ENCODE measurements around the genes GPRASP2, TCEAL9 and PLP1.

DNA sequence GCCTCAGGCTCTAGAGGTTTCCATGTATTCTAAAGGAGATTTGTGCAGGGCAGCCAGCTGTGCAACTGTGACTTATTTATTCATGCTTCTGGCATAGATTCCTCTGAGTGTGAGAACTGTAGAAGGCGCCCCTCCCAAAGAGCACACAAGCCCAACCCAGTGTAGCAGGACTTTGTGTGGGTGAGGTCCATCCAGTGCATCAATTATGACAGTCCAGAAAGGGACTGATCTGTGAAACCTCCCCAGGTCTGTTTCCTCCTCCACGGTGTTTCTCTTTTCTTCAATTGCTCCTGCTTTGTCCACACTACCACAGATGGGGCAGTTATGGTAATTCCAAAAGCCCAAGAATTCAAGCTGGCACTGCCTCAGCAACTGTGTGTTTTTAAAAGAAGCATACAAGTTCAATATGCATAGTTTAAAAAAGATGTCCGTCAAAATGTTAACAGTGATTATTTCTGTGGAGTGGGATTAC is 14.4 kb upstream of the SYTL4 start:
- RRBS: no CpG with 5 or more reads among the region's 3 CpGs

DNA sequence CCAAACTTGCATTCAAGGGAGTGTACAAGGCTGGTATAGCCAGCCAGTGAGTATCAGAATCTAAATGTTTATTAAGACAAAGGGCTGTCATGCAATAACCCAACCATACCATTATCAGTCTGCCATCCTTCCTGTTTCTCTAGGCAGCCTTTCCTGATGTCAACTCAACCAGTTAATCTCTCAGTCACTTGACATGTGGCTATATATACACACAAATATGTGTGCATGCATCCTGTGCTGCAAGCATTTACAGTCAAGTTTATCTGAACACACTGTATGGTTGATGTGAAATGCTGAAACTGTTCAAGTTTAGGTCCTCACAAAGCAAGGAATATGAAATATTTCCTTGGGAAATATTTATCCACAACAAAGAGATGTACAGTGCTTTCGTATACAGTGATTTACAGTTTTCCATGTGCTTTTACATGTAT is 17.1 kb downstream of the BTK start:
- RRBS: no CpG with 5 or more reads among the region's 1 CpG

DNA sequence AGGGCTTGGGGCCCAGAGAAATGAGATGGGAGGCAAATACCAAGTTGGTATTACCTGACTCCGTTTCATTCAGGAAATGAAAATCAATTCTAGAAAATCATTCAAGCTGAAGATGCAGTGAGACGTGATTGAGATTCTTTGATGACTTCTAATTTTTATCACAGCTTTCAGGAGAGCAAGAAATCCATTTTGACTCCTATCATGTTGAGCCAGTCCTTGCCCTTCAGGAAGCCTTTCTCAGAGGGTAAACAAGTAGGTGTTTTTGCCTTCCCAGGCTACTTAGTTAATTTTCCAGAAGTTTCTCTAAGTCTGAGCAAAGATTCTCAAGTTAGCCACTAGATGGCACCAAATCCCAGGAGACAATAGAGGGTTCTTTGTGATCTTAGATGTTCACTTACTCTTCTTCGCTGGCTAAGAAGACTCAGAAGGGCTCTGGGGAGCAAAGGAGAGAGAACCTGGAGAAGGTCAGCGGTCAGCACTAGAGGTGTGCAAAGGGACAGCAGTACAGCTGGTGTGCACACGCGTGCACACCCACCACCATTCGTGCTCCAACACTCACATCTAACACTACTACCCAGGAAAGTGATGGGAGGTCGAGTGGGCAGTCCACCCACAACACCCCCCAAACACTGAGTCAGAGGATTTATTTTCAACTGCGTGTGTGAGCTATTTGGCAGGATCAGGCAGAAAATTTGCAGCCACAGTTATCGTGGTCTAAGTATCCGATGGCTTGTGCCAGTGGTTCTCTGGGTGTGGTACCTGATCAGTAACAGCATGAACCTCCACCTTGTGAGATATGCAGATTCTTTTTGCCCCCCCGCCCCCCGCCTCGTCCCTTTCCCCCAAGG is 7.5 kb downstream of the HNRNPH2 start:
- RRBS: no CpG with 5 or more reads among the region's 14 CpGs

- RRBS: no CpG with 5 or more reads among the region's 12 CpGs
Observed at GRCh38 chrX:102154368-102154871, 1.4 kb downstream of the BEX5 start.

GRCh38 chrX:102654811-102655266 is 3.6 kb downstream of the GPRASP1 start:
- RRBS: no CpG with 5 or more reads among the region's 3 CpGs

DNA sequence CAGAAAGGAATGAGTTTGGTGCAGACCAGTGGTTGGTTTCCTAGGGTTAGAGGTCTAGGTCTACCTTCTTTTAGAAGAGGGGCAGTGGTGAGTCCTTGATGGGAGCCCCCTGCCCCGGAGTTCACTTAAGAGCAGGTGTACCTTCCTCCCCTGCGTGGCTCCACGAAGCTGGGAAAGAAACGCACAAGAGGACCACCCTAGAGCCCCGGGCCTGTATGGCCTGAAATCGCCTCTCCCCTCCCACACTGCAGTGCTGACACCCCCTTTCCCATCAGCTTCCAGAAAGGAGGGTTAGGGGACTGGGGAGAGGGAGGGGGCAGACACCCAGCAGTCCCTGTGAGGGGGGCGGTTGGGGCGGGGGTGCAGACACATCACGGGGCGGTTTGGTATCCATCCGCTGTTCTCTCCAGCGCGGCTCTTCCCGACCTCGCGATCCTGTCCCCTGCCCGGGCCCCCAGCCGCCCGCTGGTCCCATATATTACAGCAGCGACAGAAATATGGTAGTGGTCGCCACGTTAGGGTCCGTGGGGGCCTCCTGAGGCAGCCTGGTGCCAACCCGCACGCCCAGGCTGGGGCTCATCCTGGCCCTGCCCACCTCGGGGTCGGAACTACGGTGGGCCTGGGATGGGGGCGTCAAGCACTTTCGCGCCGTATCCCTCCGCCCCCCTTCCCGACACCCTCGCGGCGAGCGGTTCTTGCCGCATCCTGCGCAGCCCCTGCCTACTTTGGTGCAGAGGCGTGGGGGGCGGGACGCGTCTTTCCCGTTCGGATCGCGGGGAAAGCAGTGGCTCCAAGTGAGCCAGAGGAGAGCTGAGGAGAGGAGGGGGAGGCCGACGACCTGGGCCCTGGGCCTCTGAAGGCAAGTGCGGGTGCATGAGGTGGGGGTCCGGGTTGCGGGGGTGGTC is at the start of gene GPRASP2:
Gene GPRASP2, plus strand, starts transcription at position 755 of the 905 bp plus-strand sequence.
- RRBS: 2% methylated on average over 2 of the region's 53 CpGs

DNA sequence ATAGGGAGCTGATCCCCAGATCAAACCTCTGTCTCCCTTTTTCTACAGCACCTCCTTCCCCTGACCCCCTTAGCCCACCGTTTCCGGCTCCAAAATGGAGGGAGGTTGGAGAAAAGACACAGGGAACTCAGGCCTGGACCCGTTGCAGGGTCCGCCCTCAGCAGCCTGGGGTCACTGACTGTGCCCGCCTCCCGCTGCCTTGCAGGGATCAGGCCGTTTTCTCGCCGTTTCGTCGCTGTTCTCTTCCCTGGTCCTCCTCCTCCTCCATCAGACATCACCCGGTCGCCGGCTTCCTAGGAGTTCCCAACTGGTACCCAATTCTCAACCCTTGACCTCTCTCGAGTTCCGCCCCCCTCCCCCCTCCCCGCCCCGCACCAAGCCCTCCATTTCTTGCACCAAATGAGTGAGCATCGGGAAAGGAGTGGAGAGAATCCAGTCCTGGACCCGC is 585 bp downstream of the TCEAL5 start:
- RRBS: no CpG with 5 or more reads among the region's 20 CpGs

GRCh38 chrX:103330489-103331654 is 833 bp downstream of the TCEAL7 start:
- RRBS: no CpG with 5 or more reads among the region's 30 CpGs

DNA sequence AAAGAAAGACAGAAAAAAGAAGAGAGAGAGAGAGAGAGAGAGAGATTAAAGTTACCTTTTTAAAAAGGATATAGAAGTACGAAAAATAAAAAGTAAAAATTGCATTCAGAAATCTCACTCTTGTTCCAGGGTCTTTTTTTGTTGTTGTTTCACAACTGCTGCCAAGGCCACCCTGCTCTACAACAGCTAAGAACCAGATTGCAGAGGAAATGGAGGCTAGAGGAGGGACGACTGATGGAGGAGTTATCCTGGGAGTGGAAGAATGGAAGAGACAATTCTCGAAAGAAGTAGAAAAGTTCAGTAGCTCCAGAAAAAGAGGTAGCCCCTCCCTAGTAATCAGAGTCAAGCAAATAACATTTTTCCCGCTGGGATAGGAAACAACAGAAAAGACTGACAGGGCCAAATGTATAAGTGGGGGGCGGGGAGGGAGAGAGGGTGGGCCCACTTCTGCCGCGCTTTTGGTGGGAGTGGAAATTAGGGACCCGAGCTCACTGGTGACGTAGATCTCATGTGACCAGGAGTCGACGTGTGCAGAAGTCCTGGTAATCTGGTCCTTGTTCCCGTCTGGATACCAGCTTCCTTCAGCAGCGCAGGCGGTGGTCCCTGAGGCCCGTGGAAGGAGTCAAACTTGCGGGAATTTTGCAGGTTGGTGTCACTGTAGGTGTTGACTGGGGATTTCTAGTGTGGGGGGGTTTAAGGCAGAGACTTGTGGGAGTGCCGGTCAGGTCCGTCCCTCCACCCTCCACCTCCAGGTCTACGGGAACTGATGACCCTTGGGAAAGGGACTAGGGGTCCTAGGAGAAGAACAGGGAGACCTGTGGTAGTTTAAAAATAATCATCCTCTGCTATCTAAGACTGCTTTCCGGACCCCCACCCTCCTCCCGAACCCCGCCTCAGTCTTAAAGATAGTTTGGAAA is at the start of gene TCEAL9:
Gene TCEAL9, plus strand, starts transcription at position 545 of the 917 bp plus-strand sequence.
- RRBS: no CpG with 5 or more reads among the region's 22 CpGs

DNA sequence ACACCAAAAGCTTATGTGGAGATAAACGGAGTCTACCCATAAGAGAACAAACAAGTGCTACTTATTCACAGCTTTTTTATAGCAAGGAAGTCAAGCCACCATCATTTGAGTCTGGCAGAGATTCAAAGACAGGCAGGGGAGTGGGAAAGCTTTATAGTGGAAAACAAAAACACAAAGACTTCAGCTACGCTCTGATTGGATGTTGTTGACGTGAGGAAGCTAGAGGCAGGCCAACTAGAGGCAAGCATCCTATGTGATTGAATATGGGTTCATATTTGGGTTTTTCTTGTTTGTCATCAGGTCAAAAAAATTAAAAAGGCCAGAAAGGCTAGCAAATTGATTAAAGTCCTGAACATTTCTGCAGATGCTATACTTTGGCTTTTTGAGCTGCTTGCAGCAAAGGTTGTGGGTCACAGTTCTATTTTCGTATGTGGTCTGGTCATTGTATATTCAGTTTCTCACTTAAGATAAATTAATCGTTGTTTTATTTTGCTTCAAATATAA is 668 bp upstream of the TCEAL4 start:
- RRBS: no CpG with 5 or more reads among the region's 5 CpGs

- RRBS: no CpG with 5 or more reads among the region's 7 CpGs
Observed at GRCh38 chrX:103776491-103777197, at the start of gene PLP1. PLP1 (plus strand) TSS chrX:103776840.

GRCh38 chrX:104185966-104186277 is 19.7 kb downstream of the FAM199X start:
- RRBS: no CpG with 5 or more reads among the region's 2 CpGs

GRCh38 chrX:104190524-104191674 is 24.6 kb downstream of the FAM199X start:
- RRBS: no CpG with 5 or more reads among the region's 3 CpGs

DNA sequence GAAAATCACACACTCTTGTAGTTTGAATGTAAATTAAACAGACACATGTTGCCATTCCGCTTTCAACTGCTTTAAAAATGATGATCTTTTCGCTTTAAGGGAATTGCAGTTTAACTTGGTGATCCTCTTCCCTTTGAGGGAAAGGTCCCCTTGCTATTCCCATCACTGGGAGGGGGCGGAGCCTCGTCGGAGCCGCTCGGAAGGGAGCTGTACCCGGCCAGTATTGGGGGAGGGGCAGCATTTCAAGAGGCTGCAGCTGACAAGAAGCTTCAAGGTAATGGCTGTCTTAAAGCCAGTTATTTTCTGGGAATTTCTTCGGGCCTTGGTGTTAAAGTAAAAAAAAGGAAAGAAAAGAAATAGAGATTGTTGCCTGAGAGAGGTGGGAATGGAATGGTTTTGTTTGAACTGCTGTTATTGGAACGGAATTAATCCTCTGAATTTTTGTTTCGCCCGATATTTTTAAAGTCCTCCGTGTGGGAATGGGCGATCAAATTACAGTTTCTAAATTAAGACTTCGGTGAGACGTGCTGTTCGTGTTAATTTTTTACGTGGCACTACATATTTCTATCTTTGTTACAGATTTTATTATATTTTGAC is 9.1 kb downstream of the PWWP3B start:
- RRBS: no CpG with 5 or more reads among the region's 18 CpGs

- RRBS: 48% methylated on average over 2 of the region's 40 CpGs
Observed at GRCh38 chrX:106726967-106727607, 586 bp downstream of the RNF128 start.

DNA sequence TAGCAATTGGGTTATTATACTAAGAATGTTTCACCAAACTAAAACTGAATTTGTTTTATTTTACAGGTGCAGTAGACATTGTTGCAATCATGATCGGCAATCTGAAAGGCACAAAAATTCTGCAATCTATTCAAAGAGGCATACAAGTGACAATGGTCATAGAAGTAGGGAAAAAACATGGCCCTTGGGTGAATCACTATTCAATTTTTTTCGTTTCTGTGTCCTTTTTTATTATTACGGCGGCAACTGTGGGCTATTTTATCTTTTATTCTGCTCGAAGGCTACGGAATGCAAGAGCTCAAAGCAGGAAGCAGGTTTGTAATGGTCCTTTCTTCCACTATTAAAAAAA is 29.7 kb upstream of the TBC1D8B start:
- RRBS: no CpG with 5 or more reads among the region's 6 CpGs

DNA sequence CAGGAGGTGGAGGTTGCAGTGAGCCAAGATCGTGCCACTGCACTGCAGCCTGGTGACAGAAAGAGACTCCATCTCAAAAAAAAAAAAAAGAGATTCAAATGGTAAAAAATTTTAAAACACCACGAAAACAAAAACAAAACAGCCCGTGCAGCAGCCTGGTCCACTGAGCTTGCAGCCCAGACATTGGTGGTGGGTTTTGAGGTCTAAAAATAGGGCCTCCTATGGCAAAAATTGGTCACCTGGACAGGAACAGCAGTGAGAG is 44.4 kb downstream of the PRPS1 start:
- RRBS: no CpG with 5 or more reads among the region's 3 CpGs

- RRBS: no CpG with 5 or more reads among the region's 2 CpGs
Observed at GRCh38 chrX:107683024-107683537, 54.8 kb downstream of the PRPS1 start.

- RRBS: no CpG with 5 or more reads among the region's 6 CpGs
Observed at GRCh38 chrX:107713359-107713862, 62.2 kb downstream of the TSC22D3 start.